ENCODE measurements around a stretch of chr15.

- PRO-cap, result no peak
Observed at GRCh38 chr15:60496330-60497250, 17.6 kb upstream of the ICE2 start.

DNA sequence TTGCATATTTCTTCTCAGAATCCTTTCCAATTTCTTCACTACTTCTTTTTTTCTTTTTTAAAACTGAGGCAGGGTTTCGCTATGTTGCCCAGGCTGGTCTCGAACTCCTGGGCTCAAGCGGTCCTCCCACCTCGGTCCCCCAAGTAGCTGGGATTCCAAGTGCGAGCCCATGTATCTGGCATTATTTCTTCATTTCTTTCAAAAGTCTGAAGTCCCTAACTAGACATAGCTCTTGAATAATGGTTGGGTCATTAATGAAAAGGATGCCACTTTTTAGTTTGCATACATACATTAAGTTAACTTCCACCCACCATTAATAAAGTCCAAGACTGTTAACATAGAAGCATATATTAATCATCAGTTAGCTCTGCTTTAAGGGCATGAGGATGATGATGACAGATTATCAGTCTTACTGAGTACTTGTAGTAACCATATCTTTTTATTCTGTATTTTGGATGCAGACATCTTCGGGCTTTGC, 39.1 kb upstream of the ICE2 start:
- PRO-cap, result no peak

DNA sequence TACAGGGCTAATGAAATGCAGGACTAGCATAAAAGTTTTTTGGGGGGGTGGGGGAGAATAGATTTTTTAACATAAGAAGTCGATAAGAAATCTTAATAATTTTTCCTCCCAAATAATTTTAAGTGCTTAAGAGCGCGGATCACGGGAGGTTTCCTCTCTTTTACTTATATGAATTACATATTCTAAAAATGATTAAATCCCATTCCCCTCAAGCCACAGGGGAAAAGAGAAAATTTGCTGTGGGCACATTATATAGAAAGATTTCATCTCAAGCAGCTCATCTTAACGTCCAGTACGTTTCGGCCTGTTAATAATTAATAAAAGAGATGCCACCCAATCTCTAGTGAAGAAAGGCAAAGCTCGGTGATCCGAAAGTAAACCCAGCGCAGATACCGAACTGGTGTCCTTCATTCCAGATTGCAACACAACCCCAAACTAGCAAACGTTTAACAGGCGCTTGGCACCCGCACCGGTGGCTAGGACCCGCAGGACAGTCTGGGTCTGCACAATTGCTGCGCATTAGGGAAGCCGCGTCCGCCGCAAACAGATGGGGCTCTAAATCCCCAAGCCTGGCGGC, 111.8 kb upstream of the ICE2 start:
- PRO-cap, result no peak

- PRO-cap, result no peak
Observed at GRCh38 chr15:60740696-60741508, 262.0 kb upstream of the ICE2 start.

DNA sequence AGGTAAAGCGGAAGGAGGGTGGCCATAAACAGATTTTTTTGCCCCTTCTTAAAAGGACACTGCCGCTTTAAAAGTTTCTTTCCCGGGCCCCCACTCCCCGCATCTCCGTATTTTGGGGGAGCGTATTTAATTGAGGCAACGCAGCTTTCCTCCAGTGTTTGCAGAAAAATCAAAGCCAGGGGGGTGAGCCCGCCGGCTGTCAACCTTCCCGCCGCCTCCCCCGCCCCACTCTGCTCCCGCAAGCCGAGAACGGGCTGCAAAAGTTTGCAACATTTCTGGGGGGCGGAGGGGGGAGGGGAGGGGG, 539 bp downstream of the RORA start:
- PRO-cap, result unidirectional peak, minus-strand start at position 232 of the sequence

GRCh38 chr15:61403792-61405006, 175.1 kb upstream of the RORA start:
- PRO-cap, result no peak

DNA sequence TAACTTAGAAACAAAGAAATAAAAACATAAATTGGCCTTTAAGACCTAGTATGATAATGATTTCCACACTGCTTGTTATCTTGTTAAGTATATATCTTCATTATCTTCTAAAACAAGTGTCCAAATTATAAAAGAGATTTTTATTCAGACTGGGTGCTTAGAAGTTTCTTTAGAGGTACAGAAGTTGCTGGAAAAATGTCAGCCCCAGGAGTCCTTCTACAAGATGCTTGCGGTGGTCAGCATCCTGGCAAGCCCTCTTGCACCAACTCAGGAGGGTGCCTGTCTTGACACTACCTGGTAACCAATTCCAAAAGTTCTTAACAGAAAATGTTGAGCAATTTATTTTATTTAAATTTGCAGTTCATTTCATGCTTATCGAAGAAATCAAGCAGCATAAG, 313.1 kb downstream of the VPS13C start:
- PRO-cap, result no peak

DNA sequence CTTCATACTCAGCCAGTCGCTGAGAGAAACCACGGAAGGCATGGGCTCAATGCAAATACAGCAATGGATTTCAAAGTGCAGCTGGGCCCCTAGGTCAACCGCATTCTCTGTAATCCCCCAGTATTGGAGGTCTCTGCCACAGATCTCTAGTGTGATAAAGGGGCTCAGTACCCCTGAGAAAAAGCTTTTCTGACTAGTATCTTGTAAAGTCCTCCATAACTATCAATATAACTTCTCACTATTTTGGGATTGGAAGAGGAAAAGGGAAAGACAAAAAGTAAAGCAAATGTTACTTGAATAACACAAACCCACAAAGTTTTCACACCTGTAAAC, 208.2 kb downstream of the VPS13C start:
- PRO-cap, result no peak

- PRO-cap, result bidirectional peak, plus-strand start at chr15:62061028, minus-strand start at chr15:62060889
Observed at GRCh38 chr15:62060944-62061344, 697 bp upstream of the VPS13C start.

GRCh38 chr15:62109810-62110907, 43.4 kb downstream of the C2CD4A start:
- PRO-cap, result no peak

- PRO-cap, result bidirectional peak, plus-strand start at chr15:62119533, minus-strand start at chr15:62119498
Observed at GRCh38 chr15:62119045-62119868, 45.8 kb downstream of the C2CD4B start.

- PRO-cap, result unidirectional peak, plus-strand start at chr15:62142271
Observed at GRCh38 chr15:62142108-62142354, 23.1 kb downstream of the C2CD4B start.

DNA sequence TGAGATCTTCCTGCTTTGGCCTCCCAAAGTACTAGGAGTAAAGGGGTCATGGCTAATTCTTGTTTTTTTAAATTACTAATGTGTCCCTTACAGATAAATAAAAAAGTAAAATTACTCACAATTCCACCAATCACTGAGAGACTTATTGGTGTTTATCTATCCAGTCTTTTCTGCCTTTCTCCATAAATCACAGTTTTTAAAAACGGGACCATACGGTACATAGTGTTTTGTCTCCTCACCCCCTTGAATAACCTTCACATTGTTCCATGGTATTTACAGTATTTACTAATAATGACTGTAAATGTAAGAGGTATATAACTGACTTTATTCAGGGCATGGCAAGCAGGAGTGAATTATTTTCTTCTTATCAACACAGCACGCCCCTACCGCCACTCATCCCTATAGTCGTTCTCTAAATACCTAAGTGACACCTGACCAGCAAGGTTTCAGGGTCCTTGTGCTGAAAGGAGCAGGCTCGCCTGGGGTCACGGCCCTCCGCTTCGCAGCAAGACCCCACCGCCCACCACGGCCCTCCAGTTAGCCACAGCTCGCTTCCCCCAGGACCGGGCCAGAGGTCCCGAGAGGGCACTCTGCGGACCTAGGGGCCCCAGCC, 614 bp upstream of the TLN2 start:
- PRO-cap, result no peak

DNA sequence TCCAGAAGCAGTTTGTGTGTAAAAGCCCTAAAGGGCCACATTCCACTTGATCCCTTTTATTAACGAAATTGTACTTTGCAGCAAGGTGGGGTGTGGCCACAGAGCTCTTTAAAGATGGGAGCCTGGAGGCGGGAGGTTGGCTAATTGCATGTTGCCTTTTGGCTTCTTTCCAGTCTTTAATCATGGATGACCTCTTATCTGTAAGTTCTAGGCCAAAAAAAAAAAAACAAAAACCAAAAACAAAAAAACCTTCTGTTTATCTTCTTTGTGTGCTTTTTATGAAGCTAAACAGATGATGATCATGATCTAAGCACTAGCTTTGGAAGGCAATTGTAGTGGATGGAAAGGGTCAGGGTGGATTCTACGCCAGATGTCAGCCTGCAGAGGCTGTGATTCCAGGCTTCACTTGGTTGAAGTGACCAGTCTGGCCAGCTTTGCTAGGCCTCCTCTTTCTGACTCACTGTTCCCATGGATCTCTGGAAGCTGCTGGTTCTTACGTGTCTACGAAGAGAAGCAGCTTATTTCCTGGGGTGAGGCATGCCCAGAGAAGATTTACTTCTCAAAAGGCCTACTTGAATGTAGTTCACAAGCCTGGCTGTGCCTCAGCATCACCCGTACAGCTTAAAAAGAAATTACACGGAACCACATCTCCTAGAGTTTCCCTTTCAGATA, 105.5 kb downstream of the TLN2 start:
- PRO-cap, result no peak

DNA sequence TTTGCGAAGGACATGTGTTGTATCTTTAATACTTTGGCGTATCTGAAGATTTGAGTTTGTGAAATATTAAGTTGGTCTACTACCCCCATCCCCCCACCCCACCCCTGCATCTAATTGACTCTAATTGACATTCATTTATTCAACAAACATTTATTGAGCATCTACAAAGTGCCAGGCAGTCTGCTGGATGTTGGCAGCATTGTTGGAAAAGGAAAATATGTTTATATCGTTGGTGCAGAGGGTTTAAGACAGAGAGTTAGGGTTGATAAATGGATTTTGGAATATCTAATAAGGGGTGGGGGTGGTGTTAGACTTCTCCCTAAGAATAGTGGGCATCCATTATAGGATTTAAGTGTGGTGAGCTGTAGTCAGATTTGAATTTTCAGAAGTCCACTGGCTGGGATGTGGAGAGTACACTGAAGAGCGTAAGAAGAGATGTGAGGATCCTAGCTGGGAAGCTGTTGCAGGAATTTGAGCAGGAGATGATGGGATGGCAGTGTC, 217.7 kb downstream of the TLN2 start:
- PRO-cap, result no peak

GRCh38 chr15:62658486-62658938, 268.2 kb downstream of the TLN2 start:
- PRO-cap, result unidirectional peak, minus-strand start at chr15:62658627

DNA sequence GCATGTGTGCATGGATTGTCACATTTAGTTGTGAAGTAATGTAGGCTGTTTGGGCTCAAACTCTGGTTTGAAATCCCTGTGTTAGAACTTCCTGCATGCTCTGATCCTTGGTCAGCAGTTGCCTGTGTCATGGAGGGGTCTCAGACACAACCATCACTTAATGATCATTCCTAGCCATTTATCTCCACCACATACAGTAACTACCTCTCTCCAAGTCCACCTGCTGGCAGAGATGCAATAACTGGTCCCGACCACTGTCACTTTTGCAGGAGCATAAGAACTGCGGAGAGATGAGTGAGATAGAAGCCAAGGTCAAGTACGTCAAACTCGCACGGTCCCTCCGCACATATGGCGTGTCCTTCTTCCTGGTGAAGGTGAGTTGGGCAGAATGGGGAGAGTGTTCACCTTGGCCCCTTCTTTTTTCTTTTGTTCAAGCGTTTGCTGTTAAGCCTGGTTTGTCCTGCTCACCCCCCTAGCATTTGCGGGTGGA, 284.6 kb downstream of the TLN2 start:
- PRO-cap, result no peak

GRCh38 chr15:62835282-62835724, 207.2 kb upstream of the TPM1 start:
- PRO-cap, result no peak

- PRO-cap, result no peak
Observed at GRCh38 chr15:62857367-62858083, 185.0 kb upstream of the TPM1 start.

DNA sequence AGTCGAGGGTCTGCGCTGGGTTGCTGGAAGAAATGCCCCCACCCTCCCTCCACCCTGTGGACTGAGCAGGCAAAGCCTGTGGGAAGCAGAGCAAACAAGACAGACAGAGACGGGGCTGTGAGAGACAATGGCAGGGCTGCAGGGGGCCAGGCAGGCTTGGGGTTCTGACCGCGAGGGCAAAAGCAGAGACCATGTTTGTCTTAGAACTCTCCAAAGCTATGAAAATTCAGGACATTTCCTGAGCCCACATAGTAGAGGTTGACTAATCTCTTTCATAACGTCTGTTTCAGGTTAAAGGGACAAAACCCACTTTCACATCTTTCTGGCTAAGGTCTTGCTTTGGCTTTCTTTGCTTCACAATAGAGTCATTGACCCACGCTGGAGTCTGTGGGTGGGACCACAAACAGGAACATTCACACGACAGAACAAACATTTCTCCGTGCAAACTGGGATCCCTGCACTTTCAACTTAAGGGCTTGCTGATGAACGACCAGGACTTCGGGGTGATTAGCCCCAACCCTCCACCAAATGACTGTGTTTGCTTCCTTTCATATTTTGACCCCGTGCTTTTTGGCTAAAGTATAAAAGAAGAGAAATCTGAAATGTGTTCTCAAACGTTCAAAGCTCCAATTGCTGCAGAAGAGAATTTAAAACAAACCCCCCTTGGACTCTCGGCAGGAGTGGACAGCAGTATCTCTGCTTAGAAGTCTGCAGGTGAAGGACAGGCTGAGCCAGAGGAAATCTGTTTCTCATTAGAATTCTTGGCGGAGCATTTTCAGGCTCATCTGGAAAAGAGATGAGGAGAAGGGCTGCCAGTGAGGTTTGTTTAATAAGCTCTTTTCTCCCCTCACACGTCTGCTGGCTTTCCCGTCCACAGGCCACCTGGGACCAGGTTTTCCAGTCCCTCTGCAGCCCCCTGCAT, 155.8 kb upstream of the TPM1 start:
- PRO-cap, result no peak